Measurements from ENCODE around the gene LUC7L2.

DNA sequence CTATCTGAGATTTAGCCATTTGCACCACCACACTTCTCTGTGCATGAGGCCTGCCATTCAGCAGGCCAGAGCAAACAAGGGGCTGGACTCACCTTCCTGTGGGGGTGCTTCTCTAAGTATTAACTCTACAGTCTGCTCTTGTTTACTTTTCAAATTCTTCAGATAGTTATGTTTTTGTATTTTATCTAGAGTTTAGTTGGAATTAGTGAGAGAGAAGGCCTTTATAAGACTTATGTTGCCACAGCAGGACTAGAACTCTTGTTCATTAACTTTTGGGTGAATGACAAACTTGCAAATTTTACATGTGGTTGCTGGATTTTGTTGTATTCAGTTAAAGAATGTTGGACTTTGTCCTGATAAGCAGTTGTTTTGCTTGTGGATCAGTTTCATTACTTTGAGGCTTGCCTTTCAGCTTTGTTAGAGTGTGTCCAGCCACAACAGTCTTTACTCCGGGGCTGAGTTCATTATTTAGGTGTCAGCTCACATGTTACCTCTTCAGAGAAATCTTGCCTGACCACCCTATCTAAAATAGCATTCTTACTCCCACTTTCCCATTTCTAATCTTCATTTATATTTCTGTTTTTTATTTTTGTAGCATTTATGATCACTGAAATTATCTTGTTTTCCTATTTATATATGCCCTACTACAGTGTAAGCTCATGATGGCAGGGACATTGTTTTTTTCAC, 5.7 kb downstream of the AGBL3 start:
- PRO-cap, result no peak
- RAMPAGE, long total RNA, result no peak

- PRO-cap, result no peak
- RAMPAGE, long total RNA, result no peak
Measured at GRCh38 chr7:135383386-135383969, 126.4 kb downstream of the CNOT4 start.

DNA sequence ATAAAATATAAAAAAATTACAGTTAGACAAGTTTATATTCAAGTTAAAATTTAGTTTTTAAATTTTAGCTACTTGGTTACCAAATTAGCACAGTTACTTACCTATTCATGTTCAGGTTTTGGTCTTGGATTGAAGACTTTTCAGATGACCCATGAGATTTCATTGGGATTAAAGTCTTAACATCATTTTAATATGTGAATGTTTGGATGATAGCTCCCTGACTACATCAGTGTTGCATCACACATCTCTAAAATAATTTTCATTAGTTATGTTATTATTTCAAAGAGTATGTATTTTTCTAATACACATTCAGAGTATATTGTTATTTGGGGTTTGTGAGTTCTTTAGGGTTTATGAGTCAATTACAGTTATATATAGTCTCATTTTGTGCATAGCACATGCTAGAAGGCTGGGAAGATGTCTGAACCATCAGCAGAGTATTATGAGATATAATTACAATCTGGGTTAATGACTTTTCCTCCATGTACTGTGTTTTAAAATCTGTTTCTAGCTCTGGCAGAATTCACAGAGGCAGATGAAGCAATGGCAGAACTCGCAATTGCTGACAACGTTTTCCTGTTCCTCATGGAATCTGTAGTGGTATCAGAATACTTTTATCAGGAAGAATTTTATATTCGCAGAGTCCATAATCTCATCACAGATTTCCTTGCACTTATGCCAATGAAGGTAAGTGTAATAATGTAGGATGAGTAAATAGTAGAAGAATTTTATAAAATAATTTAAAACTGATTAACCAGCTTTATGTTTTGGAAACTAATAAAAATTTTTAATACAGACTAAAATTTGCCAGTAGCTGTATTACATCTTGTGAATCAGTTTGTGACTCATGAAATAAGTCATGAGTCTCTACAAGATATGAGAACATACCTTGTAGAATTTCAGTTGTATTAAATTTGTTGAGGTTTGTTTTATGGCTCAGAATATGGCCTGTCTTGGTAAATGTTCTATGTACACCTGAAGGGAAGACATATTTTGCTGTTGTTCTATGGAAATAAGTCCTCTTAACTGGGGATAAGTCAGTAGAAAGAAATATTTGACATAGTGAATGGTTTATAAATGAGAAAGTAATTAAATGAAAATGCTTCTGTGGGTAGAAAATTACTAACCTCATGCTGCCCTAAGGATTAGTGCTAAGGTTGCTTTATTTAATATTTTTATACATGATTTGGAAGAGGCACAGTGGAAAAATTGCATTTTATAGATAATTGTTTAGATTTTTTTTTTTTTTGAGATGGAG, 27.0 kb downstream of the NUP205 start:
- PRO-cap, result no peak
- RAMPAGE, long total RNA, result no peak

GRCh38 chr7:135619232-135619928, 42.9 kb upstream of the STMP1 start:
- PRO-cap, result no peak
- RAMPAGE, long total RNA, result no peak

- PRO-cap, result no peak
- RAMPAGE, long total RNA, result no peak
Measured at GRCh38 chr7:135706099-135707241, 21.5 kb downstream of the SLC13A4 start.

DNA sequence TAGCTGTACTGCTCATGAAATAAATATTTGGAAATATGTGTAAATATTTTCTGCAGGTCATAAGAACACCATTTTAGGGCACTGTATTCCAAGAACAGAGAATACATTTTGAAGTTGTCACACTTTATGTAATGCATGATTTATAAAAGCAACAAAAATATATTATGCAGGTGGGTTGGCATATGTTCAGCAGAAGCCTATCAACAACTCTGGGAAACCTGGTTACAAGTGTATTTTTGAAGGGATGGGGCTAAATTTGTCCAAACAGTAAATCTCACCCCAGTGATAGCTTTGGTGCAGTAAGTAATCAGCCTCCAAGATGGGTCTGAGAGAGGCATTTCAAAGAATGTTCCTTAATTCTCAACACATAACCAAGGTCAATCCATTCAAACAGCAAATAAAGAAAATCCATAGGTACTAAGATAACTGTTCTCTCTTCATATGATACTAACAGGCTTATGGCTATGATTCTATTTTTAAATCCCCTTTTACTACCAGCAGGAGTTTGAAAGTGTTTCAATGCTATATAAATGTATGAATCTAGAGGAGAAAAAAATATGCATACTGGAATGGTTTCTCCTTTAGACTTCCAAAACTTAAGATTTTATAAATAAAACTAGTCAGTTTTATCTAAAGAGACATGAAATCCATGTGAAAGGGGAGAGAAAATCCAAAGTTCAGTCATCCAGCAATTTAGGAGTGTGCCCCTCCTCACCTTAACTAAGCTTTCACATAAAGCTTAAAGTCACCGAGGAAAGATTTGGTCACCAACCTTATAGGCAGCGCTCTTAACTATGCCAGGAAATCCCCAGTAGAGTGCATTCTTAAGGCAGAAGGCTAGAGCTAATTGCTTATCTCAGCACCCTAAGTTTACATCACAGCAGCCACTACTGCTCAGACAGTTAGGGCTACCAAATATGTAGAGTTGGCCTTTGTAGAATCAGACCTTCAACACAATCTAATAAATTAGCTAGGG, 48.2 kb downstream of the MTPN start:
- PRO-cap, result no peak
- RAMPAGE, long total RNA, result no peak

DNA sequence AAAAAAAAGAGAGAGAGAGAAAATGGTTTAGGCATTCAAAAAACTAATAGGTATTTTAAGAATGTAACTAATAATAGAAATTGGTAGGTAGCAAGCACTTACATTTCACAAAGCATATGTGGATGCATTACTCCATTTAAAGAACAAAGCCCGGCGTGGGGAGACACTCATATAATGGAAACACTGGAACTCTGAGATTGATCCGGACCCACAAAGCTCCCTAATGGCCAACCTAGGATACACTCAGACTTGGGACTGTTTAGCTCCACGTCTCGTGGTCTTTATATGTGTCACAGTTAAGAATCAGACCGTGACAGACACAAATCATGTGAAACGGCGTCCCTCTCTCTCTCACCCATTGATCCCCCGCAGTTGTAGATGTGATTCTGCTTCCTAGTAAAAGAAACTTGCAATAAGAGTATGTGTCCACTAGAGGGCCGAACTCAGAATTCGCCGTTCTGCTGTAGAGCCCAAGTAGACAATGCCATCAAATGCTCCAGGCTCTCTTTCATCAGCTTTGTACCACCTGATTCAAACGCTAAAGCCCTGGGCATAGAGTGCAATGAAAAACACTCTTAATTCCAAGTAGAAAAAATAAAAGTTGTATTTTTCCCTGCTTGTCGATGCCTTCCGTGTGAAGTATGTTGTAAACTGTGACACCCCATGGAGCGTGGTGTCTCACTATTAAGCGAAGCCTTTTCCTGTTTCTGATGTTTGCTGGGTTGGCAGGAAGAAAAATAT, 429.0 kb upstream of the MTPN start:
- PRO-cap, result no peak
- RAMPAGE, long total RNA, result no peak

DNA sequence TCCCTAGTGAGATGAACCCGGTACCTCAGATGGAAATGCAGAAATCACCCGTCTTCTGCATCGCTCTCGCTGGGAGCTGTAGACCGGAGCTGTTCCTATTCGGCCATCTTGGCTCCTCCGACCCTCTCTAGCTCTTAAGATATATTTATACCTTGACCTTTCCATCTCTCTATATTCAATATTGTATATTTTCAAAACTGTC, 442.8 kb upstream of the MTPN start:
- PRO-cap, result no peak
- RAMPAGE, long total RNA, result no peak

GRCh38 chr7:137870842-137871668, 24.3 kb upstream of the DGKI start:
- PRO-cap, result no peak
- RAMPAGE, long total RNA, result no peak

DNA sequence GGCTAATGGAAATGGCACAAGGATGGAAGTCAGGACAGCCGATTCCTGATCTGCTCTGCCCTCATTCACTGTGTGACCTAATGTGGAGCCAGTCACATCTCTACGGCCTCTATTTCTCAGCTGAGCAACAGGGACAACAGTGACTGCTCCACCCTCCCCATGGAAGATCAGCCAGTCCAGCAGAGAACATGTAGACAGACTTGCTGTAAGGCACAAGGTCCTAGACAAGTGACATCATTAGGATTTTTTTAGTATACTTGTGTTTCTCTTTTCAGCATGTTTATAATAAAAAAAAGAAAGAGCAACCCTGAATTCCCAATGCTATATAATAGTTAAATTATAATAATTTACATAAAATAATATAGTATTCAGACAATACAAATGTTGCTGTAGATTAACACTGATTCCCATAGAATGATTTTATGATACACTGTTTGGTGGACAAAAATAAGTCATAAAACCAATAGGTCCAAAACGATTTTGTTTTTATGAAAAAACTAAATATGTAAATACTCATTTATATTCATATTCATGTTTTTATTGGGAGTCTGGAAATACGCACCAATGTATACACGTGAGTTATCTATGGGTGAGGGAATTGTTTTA, 25.0 kb upstream of the DGKI start:
- PRO-cap, result no peak
- RAMPAGE, long total RNA, result no peak

DNA sequence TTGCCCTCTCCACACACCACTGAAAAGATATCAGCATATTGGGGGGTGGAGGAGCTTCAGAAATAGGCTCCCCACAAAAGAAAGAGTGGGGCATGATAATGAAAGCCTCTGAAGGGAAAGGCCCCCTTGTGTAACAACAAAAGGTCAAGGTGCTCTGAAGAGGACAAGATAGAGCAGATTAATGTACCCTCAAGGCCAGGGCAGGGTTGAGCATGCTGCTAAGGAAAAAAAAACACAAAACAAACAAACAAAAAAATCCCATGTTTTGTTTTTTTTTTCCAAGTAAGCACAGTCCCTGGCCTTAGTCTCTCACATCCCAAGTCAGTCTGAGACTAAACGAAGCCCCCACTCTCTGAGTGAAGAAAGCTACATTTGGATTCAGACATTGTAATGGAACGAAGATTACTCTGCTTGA, 27.3 kb upstream of the DGKI start:
- PRO-cap, result no peak
- RAMPAGE, long total RNA, result no peak

- PRO-cap, result no peak
- RAMPAGE, long total RNA, result no peak
Measured at GRCh38 chr7:137935662-137936240, 66.1 kb downstream of the CREB3L2 start.

- PRO-cap, result no peak
- RAMPAGE, long total RNA, result no peak
Measured at GRCh38 chr7:137990767-137991292, 11.1 kb downstream of the CREB3L2 start.

DNA sequence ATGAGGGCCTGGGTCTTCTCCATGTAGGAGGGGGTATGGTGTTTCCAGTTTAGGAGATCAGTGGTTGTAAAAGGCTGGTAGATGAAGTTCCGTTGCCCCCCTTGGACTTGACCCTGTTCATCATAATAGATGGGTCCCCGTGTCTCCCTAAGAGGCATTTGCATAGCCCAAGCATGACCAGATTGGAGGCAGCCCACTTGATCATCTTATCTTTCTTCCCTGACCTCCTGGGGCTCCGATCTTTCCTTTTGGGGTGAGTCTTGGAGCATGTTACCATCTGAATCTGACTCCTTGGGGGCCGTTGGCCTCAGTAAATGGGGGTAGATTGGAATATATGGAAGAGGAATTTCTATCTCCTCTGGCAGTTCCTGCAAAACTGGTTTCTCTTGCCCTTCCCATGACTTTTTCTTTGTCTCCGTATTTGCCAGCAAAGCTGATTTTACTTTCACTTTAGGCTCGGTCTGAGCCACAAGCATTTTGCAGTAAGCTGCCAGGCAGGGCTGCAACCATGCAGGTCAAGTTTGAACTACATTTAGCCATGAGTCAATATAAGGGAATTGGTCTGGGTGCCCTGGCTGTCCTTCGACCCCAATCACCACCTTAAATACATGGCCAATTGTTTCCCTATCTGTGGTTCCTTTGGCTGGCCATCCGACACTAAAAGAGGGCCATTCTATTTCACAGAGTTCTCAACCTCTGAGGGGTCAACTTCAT, 104.2 kb downstream of the TRIM24 start:
- PRO-cap, result no peak
- RAMPAGE, long total RNA, result no peak

GRCh38 chr7:138917069-138917815, 63.9 kb downstream of the KIAA1549 start:
- PRO-cap, result no peak
- RAMPAGE, long total RNA, result no peak

GRCh38 chr7:139108546-139108749, 1.1 kb downstream of the ZC3HAV1 start:
- PRO-cap, result no peak
- RAMPAGE, long total RNA, result no peak

DNA sequence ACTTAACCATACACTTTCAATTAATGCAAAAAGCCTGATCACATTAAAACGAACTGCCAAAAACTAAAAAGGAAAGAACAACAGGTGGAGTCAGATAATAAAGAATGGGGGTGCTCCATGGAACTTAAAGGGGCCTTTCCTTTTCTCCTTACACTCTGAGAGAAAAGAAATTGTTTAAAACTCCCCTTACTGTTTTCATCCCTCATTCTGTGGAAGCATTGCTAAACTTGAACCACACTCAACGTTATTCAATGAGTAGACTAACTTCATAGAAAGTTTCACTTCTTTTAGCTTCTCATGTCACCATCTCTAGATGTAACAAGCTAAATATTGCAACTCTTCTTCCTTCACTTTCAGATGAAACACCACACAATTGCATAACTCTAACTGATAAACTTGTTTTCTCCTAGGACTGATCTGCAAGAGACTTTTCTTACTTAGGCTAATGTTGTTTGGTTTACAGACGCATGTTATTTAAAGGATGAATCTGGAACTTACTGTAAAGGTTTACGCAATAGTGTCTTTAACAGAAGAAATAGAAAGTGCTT, 2.2 kb upstream of the TTC26 start:
- PRO-cap, result no peak
- RAMPAGE, long total RNA, result no peak

GRCh38 chr7:139133265-139133558, 366 bp upstream of the TTC26 start:
- PRO-cap, result no peak
- RAMPAGE, long total RNA, result no peak

DNA sequence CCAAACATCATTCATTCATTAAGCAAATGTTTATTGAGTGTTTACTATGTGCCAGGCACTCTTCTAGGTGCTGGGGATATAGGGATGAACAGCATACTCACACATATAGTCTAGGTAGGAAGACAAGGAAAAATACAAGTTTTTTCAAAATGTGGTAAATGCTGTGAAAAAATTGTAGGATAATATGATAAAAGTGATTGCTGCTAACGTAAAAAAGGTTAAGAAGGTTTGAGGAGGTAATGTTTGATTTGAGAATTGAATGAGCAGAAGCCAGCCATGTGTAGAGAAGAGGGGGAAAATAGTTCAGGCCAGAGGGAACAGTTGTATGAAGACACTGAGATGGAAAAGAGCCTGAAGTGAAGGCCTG, 53.1 kb upstream of the FMC1 start:
- PRO-cap, result no peak
- RAMPAGE, long total RNA, result no peak

DNA sequence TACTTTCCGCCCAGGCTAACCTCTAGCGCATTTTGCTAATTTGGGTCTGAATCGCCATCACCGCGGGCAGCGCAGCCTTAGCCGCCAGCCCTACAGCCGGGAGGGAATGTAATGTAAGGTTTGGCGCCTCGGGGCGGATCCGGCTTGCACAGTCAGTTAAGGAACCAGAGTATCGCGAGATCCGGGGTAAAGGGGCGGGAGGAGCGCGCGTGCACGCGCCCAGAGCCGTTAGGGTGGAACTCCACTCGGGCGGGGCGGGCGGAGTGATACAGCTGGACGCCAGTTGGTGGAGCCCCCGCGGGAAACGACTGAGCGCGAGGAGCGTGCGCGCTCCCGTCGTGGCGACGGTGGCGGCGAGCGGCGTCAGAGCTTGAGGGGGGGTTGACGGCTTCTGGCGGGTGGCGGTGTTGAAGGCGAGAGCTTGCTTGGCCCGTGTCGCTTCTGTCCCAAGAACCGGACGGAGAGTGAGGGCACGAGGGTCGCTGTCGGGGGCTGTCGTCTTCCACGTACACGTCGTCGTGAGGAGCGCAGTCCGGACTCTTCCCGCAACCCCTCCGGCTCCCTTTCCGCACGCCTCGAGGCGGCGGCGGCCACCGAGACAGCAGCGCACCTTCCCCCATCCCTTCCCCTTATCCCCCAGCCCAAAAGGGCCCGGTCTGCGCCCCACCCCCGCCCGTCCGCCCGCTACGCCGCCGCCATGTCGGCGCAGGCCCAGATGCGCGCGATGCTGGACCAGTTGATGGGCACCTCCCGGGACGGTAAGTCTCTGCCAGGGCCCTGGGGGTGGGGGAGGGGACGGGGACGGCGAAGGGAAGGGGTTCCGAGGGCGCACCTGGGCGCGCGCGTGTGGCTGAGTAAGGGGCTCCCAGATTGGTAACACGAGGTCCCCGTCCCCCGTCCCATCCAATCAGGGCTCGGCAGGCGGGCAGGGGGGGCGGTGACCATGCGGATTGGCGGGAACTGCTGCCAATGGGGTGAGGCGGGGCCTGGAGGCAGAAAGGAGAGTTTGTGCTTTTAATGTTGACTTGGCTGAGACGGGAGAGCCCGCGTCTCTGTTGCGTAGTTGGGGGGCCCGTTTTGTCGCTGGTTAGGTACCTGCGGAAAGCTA, at the start of gene LUC7L2:
LUC7L2 (plus strand) TSS at position 330 of the 1,108 bp plus-strand sequence.
- PRO-cap, result bidirectional peak, plus-strand start at position 390 of the sequence, minus-strand start at position 130 of the sequence; bidirectional peak, plus-strand start at position 1,017 of the sequence, minus-strand start at position 702 of the sequence
- RAMPAGE, long total RNA, result no peak

All from Karpas-422 (cell line).